Daoy (cell line): ENCODE measurements around a stretch of chr17.

GRCh38 chr17:16038146-16038820 lies 38.7 kb downstream of the TTC19 start:
- RAMPAGE, long total RNA: no peak

- RAMPAGE, long total RNA: no peak
Observed at GRCh38 chr17:16042424-16043010, 42.9 kb downstream of the TTC19 start.

GRCh38 chr17:16133742-16134558 lies 81.4 kb downstream of the NCOR1 start:
- RAMPAGE, long total RNA: no peak

GRCh38 chr17:16213473-16213763 lies 1.9 kb downstream of the NCOR1 start:
- RAMPAGE, long total RNA: no peak

DNA sequence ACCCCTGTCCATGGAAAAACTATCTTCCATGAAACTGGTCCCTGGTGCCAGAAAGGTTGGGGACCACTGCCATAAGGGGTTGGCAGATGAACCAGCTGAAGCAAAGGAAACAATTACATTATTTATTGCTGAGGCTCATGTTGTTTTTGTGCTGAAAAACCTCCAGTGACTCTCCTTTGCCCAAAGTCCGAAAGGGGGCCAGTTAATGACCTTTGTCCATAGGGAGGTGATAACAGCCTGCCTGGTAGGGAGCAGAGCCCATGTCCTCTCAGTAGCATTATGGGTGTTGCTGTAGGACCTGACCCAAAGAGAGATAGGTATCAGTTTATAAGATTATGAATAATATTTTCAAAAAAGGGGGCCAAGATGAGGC lies 55.2 kb downstream of the CENPV start:
- RAMPAGE, long total RNA: no peak

DNA sequence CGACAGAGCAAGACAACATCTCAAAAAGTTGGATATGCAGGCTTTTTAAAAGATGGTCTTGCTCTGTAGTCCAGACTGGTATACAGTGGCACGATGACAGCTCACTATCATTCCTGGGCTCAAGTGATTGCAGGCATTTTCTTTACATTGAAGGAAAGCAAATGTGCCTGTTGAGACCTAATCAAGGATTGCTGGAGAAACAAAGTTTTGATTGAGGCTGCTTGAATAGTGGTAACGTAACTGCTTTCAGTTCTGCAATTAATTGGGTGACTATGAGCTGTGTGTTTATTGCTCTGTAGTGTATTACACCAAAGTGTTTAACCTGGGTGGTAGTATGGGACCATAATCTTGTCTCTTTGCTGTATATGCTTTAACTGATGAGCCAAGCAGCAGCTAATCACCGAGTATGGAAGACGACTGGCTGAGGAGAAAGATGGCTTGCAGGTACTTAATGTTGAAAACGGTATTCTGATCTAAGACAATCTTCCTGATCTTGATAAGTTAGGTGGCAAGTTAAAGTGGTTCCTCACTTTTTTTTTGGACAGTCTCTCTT lies 2.4 kb downstream of the UBB start:
- RAMPAGE, long total RNA: no peak

DNA sequence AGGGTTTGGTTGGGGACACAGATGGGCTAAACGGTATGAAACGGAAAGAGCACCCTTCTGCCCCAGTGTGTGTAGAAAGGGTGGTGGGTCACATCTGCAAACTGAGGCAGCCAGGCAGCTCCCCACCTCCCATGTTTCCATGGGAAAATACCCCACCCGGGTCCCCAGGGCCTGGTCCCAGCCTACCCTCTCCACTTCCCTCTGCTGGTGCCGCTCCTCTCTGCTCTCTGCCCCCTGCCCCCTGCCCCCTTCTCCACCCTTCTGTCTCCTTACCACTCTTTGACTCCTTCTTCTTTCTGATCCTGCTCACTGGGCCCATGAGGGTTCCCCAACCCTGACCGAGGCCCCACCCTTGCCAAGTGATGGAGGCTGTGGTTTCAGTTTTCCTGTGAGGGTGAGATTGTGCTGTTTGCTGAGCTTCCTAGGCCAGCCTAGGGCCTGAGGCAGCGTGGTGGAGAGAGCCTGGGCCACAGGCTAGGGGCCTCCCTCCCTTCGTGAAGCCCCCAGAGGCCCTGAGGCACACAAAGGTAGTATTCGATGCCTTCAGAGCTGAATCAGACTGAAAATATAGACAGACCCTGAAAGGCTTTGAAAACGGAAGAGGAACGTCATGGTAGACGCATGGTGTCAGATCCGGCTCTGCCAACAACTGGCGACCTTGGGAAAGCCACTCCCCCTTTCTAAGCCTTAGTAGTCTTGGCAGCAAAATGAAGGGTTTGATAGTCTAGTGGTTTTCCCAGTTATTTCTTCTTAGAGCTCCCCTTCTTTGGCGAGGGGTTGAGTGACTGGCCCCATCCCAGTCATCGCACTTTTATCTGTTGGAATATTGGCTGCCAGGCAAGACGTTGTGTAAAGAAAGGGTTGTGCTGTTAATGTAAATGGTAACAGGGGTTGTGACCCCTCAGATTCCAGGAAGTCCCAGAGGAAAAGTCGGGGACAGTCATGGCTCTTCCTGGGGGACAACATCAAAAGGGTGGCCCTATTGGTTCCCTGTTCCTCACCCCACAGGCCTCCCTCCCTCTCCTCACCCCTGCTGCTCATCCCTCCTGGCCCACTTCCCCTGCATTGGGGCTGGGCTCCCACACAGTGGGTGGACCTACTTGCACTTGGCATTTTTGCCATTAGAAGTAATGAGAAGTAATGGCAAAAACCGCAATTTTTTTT lies 1.1 kb downstream of the TRPV2 start:
- RAMPAGE, long total RNA: no peak

GRCh38 chr17:16434541-16435014 lies 19.2 kb downstream of the TRPV2 start:
- RAMPAGE, long total RNA: no peak

GRCh38 chr17:16443216-16443770 lies 27.9 kb downstream of the TRPV2 start:
- RAMPAGE, long total RNA: no peak

DNA sequence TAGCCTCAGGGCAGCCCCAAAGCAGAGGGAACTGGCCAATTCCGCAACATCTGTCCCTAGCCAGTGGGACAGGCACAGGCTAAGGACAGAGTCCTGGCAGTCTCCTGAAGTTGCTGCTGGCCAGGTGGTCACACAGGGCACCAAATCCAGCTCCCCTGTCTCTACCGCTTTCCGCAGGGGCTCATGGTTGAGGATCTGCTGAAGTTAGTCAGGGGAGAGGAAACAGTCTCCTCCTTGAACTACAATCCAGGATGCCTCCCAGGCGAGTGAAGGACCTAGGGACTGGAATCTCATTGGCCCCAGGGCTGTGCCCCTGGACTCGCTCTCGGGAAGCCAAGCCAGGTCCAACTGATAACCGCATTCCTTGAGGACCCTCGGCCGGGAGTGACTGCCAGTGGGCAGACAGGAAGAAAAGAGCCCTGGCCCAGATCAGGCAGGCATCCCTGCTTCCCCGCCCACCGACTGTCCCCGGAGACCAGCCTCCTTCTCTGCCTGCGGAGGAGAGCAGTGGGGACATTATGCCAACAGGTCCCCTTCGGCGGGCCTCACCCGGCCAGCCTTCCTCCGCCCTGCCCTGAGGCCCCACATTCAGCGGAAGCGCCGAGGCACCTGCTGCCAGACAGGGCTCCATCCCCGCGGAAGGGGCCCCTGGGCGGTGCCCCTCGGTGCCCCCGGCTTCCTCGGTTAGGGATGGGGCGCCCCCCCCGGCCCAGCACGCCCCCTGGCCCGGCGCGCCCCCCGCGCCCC lies 836 bp downstream of the LRRC75A start:
- RAMPAGE, long total RNA: no peak

- RAMPAGE, long total RNA: no peak
Observed at GRCh38 chr17:16599491-16599947, 30.5 kb upstream of the ZNF287 start.

DNA sequence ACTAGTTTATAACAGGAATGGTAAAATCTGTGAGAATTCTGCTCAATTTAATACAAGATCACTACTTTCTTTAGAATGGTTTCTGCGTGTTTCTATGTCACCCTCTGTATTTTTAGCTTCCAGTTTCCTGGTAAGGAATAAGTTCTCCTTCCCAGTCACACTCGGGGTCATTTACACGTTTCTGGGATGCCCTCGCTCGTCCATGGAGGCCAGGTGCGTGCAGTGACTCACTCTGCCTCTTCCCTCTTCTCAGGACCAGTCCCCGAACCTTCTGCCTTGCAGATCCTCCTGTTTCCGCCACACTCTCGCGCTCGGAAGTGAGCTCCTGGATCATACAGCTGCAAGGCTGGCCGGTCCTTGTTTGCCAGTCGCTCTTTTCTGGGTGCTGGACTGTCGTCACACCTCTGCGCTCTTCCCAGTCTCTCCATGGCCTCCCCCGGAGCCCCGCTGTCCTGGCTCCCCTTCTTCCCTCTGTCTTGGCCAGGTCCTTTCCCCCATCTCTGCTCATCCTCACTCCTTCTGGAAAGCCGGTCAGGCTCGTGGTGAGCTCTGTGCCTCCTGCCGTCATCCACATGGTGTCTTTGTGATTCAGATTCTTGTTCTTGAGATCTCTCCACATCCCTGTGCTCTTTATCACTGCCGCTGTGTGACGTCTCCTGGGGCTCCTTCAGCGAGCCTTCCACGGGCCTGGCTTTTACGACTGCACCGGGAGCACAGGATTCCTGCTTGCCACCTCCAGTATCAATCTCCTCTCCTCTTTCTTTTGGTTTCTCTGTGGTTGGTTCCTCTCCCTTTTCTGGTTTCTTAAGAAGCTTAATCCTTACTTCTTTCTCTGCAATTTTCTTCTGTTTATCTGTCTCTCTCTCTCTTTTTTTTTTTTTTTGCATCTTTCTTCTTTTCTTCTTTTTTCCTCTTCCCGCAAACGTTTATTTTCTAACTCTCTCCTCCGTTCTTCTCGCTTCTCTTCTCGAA lies 55.6 kb downstream of the CCDC144A start:
- RAMPAGE, long total RNA: no peak

DNA sequence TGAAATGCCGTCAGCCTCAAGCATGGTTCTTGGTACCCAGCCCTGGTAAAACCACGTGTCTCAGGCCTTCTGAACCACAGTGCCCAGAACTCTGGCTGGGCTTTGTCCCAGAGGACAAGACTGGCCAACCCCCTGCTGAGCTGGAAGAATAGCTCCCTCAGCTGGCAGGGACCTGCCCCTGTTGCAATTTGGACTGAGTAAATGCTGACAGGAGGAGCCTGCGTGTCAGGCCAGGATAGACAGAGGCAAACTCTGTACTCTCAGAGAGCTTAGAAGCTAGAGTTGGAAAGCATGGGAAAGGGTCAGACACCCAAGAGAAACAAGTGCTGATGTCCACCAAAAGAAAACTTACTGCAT lies 106.1 kb downstream of the TNFRSF13B start:
- RAMPAGE, long total RNA: no peak

DNA sequence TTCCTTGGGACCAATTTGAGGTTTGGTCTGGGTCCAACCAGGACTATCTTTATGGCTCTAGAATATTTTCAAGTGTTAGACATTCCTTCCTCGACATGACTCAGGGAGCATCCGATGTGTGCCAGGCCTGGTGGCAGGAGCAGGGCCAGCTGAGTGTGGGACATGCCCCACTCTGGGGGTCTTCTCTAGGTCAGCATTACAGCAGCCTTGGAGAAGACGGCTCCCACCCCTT lies 31.2 kb upstream of the MPRIP start:
- RAMPAGE, long total RNA: no peak

DNA sequence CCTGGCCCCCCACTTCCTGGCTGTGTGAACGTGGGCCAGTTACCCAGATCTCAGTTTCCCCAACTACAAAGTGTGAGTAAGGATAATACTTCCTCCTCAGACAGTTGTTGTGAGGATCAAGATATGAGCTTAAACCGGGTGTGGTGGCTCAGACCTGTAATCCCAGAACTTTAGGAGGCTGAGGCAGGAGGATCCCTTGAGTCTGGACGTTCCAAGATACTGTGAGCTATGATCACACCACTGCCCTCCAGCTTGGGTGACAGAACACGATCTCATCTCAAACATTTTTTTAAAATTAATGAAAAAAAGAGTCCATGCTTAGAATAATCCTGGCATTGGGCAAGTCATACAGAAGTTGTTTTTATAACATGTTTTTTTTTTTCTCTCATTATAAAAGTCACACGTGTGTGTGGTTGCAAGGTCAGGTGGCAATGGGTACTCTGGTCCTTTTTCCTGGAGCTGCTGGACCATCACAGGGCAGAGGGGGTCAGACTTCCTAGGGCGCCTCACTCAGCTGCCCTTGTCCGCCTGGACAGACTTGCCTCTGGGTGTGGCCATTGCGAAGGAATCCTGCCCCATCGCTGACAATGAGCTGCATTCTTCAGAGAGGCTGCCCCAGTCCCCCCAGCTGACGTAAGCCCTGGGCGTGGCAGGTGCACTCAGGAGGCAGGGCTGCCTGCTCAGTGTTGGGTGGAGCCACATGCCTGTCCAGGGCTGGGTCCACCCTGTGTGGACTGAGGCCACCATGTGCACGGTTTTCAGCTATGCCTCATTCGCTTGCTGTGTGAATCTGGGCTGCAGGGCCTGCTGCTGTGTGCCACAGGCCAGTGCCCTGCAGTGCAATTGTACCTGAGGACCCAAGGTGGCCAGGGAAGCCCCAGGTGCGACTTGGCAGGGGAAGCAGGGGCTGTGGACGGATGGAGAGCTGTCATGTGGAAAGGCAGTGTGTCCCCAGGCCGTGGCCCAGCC lies 14.3 kb upstream of the MPRIP start:
- RAMPAGE, long total RNA: no peak

- RAMPAGE, long total RNA: no peak
Observed at GRCh38 chr17:17110313-17111085, 68.2 kb downstream of the MPRIP start.

GRCh38 chr17:17182087-17182628 lies 24.0 kb downstream of the PLD6 start:
- RAMPAGE, long total RNA: no peak

DNA sequence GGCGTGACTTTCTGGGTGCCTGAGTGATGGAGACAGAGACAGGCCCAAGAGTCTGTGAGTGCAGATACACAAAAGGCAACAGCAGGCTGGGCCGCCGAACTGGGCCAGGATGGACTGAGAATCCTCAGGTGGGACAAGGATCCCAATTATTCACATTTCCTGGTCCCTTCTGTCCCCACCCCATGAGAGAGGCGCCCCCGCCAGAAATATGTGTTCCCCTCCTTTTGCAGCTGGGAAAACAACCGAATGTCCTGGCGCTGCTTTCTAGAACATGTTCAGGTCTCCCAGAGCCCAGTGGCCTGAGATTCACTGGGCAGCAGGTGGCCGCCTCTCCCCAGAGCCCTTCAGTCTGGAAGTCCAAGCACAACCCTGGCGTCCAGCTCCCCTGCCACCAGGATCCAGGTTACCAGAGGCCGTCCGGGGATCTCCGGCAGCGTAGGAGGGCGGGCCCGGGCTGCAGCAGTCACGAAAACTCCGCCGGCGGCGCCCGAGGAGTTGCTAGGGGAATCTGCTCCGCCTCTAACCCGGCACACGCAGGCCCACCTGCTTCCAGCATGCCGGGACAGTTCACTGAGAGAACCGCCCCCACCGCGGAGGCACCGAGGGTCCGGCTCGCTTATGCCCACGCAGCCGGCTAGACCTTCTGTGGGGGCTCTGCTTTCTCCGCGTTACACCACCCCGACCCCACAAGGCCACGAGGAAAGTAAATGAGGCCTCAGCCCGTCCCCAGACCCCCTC lies 920 bp downstream of the PLD6 start:
- RAMPAGE, long total RNA: no peak

DNA sequence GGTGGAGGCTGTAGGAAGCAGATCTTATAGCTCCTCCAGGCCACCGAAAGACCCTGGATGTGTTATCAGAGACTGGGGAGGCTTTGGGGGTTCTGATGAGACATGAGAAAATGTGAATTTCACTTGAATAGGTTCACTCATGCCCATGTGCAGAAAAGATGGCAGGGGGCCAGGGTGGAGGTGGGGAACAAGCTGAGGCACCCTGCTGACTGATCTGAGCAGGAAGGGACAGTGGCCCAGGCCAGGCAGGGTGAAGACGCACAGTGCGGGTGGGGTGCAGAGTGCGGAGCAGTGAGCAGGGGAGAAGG lies 8.2 kb downstream of the FLCN start:
- RAMPAGE, long total RNA: no peak

GRCh38 chr17:17235900-17236962 lies 737 bp downstream of the FLCN start:
- RAMPAGE, long total RNA: no peak